ENCODE data around the genes ZMYND11 and ADARB2.

GRCh38 chr10:112144-112671, 23.0 kb upstream of the ZMYND11 start:
- PRO-cap, result no peak
CAGE:
- cytosol, long polyA plus RNA, result no peak
- long polyA plus RNA, result no peak
- nucleus, long polyA plus RNA, result no peak

- PRO-cap, result no peak
CAGE:
- cytosol, long polyA plus RNA, result start-site peak on the plus strand at chr10:135453-135531, 272 and 636 reads in 2 replicates
- long polyA plus RNA, result start-site peak on the plus strand at chr10:135486-135549, 224 and 186 reads in 2 replicates
- nucleus, long polyA plus RNA, result no peak
Observed at GRCh38 chr10:135392-135912, at the start of gene ZMYND11. Gene ZMYND11, plus strand, starts transcription at chr10:135455.

DNA sequence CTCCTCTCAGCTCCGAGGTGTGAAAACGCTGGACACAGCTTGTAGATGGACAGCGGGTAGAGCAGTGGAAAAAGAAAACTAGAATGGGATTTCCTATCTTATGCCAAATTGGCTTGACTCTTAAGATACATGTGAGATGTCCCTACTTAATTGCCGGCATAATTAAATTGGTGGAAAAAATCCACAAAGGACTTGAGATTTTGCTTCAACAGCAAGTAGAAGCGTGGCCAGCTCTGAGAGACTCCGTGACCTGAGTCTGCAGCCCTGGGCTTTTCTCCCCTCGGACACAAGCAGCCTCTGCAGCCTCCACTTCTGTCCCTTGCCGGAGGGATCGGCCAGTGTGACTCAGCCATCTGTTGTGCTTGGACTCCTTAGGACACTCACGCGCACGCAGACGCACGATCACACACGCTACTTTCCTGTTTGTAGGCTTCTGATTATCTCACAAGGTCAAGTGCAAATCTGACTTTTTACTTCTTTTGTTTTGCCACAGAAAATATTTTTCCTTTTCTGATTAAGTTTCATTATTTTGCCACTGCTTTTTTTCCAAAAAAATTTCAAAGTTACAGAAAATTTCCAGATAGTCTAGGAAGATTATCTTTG, 268.8 kb downstream of the DIP2C start:
- PRO-cap, result no peak
CAGE:
- cytosol, long polyA plus RNA, result no peak
- long polyA plus RNA, result no peak
- nucleus, long polyA plus RNA, result no peak

GRCh38 chr10:444147-445087, 245.1 kb downstream of the DIP2C start:
- PRO-cap, result no peak
CAGE:
- cytosol, long polyA plus RNA, result no peak
- long polyA plus RNA, result no peak
- nucleus, long polyA plus RNA, result no peak

DNA sequence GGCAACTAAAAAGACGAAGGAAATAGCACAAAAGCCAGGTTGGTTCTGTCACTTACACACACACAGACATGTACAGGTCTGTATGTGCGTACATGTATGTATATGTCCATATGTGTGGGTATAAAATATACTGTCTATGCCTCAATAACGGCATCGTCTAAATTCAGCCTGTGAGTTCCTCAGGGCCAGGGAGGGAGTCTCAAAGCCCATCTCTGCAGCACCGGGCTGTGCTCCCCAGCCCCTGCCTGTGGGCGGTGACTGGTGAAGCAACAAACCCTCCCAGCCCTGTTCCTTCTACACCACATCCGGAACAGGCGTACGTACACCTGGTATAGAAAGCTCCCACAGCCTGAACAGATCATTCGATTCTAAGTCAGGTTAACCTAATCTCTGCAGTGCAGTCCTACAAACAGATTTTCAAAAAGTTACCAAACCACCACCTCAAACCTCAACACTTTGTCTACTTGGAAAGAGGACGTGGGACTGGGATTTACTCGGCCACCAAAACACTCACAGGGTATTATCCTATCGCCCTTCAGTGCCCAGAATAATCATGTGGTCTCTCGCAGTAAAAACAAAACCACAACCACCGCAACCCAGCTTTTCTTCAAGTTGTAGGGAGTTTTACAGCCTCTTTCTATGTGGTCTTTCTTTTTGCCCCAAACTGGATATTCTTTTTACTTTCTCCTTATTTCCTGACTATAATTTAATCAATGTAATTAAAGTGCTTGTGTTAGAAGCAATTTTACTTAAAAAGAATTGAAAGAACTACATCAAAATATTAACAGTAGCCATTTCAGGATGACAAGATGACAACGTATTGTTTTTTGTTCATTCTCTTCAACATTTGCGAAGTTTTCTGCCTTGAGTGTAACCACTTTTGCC, 238.4 kb downstream of the DIP2C start:
- PRO-cap, result no peak
CAGE:
- cytosol, long polyA plus RNA, result no peak
- long polyA plus RNA, result no peak
- nucleus, long polyA plus RNA, result no peak

GRCh38 chr10:489501-489918, 200.0 kb downstream of the DIP2C start:
- PRO-cap, result no peak
CAGE:
- cytosol, long polyA plus RNA, result no peak
- long polyA plus RNA, result no peak
- nucleus, long polyA plus RNA, result no peak

GRCh38 chr10:526751-527410, 162.6 kb downstream of the DIP2C start:
- PRO-cap, result no peak
CAGE:
- cytosol, long polyA plus RNA, result no peak
- long polyA plus RNA, result no peak
- nucleus, long polyA plus RNA, result no peak

DNA sequence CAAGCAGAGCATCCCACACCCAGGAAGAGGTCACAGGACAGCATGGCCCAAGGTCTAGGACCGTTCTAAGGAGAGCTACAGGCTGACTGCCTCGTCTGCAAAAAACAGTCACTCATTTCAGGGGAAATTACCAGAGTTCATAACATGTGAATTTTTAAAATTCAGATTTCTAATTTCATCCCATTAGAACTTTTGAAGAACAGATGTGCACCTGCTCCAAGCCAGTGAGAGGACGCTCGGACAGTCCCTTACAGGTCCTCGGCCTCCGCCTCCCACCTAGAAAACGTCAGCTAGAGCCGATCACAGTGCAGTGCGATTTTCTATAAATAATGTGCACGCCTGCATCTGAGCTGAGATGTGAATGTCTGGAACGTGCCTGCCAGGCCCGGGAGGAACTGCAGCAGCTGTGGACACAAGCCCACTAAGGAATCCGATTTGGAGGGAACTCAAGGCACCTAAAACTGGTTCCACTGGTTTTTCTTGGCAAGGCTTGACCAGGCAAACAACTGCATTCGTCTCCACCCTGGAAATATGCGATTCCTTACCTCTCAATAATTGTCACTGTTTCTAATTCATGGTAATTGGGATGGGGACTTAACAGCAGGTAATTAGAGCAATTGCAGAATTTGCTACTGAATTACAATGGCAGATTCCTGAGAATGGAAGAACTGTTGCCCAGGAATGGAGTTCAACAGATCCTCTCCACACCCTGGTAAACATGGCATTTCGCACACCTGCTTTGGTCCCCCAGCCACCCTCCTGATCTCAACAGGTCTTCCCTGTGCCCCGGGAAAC, 76.2 kb downstream of the DIP2C start:
- PRO-cap, result no peak
CAGE:
- cytosol, long polyA plus RNA, result no peak
- long polyA plus RNA, result no peak
- nucleus, long polyA plus RNA, result no peak

- PRO-cap, result no peak
CAGE:
- cytosol, long polyA plus RNA, result no peak
- long polyA plus RNA, result no peak
- nucleus, long polyA plus RNA, result no peak
Observed at GRCh38 chr10:619750-620380, 69.6 kb downstream of the DIP2C start.

DNA sequence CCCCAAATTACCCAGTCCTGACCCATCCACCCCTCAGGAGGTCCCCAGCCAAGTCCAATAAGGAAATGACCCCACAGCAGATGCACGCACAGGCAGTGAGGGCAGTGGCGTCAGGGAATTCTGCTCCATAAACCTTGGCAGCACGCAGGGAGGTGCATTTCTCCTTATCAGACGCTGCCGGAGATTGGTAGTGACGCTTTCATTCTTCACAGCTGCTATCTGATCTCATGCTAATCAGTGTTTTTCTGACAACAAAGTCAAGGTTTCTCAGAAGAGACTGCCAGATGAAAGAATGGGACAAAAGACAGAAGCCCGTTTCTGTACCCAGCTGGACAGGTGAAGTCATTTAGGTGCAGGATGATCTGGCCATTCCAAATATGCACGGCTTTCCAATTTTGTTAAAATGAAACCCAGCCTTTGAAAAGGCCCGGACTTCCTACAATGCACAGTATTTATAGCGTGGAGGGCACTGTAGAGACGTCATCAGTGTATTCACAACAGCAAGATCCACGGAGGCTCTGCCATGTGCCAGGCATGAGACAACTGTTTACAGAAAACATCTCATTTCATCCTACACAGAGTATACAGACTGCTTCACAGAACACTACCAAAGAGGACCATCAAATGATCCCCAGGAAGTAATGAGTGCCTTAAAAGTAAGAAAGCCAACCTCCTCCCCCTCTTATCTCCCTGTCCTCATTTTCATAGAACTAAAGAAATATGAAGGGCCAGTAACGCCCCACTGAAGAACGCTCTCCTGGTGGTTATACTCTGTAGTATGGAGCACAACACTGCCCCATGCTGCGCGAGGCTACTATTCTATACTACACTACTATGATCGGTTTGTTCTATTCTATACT, 35.2 kb downstream of the DIP2C start:
- PRO-cap, result no peak
CAGE:
- cytosol, long polyA plus RNA, result no peak
- long polyA plus RNA, result no peak
- nucleus, long polyA plus RNA, result no peak

GRCh38 chr10:809378-810564, 120.3 kb upstream of the DIP2C start:
- PRO-cap, result no peak
CAGE:
- cytosol, long polyA plus RNA, result no peak
- long polyA plus RNA, result no peak
- nucleus, long polyA plus RNA, result no peak

DNA sequence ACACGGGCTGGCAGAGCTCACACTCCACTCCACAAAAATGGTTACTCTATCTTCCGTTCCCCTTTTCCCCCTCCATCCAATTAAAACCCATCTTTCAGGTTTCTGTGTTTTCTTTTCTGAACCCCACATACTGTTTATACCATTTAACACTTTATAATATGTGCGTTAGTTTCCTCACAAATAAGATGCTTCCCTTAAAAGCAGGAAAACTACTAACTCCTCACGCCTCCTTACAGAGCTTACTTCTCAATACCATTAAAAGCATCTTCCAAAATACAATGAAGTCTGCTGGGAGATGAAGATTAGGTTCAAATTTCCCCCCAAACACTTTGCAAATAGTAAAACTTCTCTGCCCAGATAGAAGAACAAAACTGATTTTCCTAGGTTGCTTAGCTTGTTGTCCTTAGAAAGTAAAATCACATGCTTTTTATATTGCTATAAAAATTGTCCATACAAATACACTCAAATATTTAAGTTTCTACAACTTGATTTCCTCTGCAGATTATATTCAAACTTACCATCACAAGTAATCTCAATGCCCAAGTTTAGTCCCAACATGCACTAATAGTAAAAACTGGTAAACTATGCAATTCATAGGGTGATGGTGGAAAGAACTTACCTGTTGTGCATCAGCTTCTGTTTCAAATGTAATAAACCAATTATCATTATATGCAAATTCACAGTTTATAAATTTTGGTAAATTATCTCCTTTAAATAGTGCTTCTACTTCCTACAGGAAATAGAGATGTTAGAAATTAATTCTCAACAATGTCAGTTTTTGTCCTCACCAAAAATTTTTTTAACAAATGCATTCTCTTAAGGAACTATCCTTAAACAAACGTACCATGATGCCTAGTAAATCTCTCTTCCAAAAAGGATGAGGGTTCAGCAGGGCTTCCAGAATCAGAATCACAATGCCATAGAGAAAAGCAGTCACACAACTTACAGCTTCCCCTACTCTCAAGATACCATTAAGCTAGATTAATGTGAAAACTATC, 101.0 kb downstream of the LARP4B start:
- PRO-cap, result no peak
CAGE:
- cytosol, long polyA plus RNA, result no peak
- long polyA plus RNA, result no peak
- nucleus, long polyA plus RNA, result no peak

DNA sequence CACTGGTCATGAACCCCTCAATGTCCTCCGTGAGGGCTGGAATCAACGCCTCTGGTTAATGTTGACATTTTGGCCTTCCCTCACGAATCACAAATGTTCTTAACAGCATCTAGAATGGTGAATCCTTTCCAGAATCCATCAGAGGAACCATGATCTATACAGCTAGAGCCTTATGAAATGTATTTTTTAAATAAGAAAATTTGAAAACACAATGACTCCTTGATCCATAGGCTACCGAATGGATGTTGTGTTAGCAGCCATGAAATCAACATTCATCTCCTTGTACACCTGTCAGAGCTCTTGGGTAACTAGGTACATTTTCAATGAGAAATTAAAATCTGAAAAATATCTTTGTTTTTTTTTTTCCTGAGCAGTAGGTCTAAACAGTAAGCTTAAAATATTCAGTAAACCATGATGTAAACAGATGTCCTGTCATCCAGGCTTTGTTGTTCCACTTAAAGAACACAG, 77.2 kb downstream of the LARP4B start:
- PRO-cap, result no peak
CAGE:
- cytosol, long polyA plus RNA, result no peak
- long polyA plus RNA, result no peak
- nucleus, long polyA plus RNA, result no peak

GRCh38 chr10:931914-932188, 346 bp upstream of the LARP4B start:
- PRO-cap, result bidirectional peak, plus-strand start at chr10:932000, minus-strand start at chr10:931797
CAGE:
- cytosol, long polyA plus RNA, result no peak
- long polyA plus RNA, result no peak
- nucleus, long polyA plus RNA, result no peak

DNA sequence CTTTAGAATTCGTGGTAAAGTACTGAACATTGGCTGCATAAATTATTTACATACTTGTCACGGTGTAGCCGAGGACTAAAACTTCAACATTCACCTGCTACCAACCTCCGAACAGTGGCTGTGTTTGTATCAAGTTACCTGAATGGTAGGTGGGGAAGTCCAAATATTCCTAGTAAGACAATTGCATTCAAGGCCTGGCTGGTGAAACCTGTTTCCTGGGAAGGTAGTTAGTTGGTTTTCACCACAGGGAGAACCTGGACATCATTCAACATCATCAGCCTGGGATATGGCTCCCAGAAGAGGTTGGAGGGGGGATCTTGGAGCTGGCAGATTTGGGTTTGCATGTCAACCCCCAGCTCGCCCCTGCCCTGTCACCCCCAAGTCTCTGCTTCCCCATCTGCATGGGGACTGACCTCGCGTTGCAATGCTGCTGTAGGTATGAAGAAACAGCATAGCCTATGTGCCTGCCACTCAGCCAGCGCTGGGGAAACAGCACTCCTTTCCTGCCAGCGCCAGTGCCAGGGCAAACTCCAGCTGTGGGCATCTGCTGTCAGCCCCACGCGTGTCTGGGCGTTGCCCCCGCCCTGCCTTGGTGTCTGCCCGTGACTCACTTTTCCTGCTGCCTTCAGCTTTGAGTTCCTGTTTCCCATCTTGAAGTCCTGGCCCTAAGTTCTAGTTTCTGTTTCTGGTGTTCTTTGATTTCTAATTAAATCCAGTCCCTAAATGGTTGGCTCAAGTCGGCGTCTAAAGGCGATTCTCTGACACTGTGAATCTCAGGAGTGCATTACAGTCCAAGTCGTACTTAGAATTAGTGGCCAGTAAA, 12.8 kb upstream of the LARP4B start:
- PRO-cap, result no peak
CAGE:
- cytosol, long polyA plus RNA, result no peak
- long polyA plus RNA, result no peak
- nucleus, long polyA plus RNA, result no peak

DNA sequence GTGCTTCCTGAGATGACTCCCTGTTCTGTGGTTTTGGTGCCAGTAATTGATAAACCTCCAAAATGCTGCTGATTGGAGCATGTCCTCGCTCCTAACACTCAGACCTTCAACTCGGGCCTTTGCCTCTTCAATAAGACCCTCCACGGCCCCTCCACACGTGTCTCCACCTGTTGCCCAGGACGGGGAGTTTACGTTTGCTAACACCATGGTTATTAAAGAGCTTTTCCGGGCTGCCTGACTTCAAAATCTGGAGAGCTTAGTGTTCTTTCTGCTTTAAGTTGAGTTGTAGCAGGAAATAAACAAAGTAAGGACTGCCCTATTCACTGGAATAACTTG, 23.9 kb upstream of the LARP4B start:
- PRO-cap, result no peak
CAGE:
- cytosol, long polyA plus RNA, result no peak
- long polyA plus RNA, result no peak
- nucleus, long polyA plus RNA, result no peak

GRCh38 chr10:971655-971936, 16.6 kb upstream of the GTPBP4 start:
- PRO-cap, result no peak
CAGE:
- cytosol, long polyA plus RNA, result no peak
- long polyA plus RNA, result no peak
- nucleus, long polyA plus RNA, result no peak

DNA sequence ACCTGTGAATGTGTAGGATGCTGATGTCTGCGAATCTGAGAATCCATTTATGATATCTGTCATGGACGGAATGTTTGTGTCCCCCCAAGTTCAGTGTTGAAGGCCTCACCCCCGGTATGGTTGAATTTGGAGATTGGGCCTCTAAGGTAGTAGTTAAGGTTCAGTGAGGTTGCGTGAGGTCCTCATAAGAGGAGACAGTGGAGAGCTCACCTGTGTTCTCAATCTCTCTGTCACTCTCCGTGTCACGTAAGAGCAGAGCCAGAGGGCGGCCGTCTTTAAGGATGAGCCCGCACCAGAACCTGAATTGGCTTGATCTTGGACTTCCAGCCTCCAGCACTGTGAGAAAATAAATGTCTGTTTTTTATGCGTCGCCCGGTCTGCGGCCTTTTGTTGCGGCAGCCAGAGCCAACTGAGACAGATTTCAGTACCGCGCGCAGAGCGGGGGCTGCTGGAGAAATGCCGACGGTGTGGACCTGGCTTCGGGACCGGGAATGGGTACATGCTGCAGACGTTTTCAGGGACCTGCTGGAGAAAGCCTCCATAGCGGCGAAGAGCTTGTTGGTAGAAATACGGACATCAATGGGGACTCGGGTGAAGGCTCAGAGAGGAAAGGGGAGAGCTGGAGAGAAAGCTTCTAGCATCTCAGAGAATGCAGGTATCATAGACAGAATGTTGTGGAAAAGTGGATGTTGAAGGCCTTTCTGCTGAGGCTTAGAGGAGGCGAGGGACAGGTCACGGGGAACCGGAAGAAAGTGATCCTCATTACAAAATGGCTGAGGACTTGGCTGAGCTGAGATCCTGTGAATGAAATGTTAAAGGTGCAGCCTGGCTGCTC, 40.3 kb downstream of the WDR37 start:
- PRO-cap, result no peak
CAGE:
- cytosol, long polyA plus RNA, result no peak
- long polyA plus RNA, result no peak
- nucleus, long polyA plus RNA, result no peak

DNA sequence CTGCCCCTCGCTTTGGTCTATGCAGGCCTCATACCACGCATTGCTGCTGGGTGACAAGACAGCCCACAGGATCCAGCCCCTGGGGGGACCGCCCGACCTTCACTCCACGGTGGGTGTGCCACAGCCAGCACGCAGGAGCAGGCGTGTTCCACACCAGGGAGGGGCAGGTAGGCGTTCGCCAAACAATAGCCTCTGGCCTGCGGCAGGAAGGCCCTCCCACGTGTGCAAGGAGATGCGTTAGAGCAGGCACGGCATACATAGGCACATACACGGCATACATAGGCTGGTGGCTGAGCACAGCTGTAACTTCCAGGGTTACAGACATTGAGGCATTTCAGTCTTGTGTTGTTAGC, 233.5 kb downstream of the WDR37 start:
- PRO-cap, result no peak
CAGE:
- cytosol, long polyA plus RNA, result no peak
- long polyA plus RNA, result no peak
- nucleus, long polyA plus RNA, result no peak

DNA sequence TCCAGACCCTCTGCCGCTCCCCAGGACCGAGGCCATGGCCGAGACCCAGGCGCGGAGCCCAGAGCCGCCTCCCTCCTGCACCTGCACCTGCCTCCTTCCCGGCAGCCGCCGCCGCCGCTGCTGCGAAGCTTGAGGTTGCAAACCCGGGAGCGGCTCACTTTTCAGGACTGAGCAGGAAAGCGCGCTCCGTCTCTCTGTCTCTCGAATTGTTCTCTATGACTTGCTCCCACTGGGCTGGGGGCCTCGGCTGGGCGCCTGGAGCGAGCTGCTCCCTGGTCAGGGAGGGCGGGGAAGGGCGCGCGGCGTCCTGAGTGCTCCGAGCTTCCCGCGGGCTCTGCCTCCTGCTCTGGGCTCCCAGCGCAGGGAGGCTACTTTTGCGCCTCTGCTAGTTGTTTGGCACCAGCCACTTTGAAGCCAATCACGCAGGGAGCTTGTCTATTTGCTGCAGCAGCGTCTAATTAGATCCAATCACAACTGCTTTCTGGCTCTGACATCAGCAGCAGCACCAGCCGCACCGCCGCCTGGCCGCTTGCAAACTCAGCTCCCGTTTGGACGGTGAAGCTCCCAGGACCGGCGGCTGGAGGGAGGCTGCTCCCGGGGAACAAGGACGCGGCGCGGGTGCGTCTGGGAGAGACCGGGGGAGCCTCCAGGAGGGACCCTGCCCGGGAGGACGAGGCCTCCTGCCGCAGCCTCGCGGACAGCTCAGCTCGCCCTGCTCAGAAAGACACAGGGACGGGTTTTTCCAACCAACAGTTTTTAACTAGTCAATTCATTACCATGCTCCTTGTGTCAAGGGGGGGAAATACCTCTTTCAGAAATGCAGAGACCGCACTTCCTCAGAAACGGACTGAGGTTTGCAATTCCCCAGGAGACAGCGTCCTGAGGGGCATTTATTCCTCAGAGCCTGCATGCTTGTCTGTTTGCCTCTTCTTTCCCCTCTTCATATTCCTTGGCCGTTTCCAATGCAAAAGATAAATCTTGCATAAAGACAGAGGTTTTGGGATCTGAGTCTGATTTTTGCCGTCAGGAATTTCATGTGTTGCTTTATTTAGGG, at the start of gene ADARB2:
TSS of gene ADARB2 (minus strand) at position 411 of the 1,054 bp plus-strand sequence.
- PRO-cap, result no peak
CAGE:
- cytosol, long polyA plus RNA, result no peak
- long polyA plus RNA, result no peak
- nucleus, long polyA plus RNA, result no peak

All from A549 (cell line).